AG04449 (cell line): Measurements from ENCODE around the genes NKX1-1 and FGFR3.

- RRBS, result no CpG with 5 or more reads among the region's 23 CpGs
These were observed 594 bp downstream of the SLC26A1 start for GRCh38 chr4:992412-993207.

GRCh38 chr4:1002242-1002686, 9.1 kb upstream of the SLC26A1 start:
- RRBS, result 4% methylated on average over 20 of the region's 43 CpGs

- RRBS, result 5% methylated on average over 6 of the region's 21 CpGs
These were observed 2.5 kb upstream of the FGFRL1 start for GRCh38 chr4:1008887-1009362.

- RRBS, result 22% methylated on average over 1 of the region's 39 CpGs
These were observed 35.2 kb downstream of the FGFRL1 start for GRCh38 chr4:1046514-1047130.

DNA sequence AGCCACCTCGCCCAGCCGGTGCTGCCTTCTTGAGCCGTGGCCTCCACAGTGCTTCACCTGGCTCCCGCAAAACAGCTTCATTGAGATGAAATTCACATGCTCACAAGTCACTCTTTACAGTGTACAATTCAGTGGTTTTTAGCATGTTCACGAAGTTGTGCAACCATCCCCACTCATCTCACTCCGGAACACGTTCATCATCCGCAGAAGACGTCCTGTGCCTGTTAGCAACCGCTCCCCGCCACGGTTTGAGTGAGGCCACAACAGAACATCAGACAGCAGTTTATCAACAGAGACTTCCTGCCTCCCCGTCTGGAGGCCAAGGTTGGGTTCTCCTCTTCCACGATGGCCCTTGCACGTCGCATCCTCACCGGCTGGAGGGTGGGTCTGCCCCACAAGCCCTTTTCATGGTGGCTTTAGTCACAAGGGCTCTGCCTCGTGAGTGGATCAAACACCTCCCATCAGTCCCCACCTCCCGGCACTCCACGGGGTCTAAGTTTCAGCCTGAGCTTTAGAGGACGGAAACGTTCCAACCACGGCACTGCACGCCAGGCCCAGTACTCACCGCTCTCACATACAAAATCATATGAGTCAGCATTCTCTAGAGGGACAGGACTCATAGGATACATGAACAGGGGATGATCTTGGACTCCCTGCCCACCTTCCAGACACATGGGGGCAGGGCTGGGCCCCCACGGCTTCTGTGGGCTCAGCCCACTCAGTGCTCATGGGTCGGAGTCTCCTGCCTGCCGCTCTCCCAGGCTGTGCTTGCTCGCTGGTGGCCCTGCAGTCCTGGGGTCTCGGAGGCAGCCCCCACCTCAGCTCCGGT, 29.7 kb upstream of the SPON2 start:
- RRBS, result 32% methylated on average over 2 of the region's 31 CpGs

DNA sequence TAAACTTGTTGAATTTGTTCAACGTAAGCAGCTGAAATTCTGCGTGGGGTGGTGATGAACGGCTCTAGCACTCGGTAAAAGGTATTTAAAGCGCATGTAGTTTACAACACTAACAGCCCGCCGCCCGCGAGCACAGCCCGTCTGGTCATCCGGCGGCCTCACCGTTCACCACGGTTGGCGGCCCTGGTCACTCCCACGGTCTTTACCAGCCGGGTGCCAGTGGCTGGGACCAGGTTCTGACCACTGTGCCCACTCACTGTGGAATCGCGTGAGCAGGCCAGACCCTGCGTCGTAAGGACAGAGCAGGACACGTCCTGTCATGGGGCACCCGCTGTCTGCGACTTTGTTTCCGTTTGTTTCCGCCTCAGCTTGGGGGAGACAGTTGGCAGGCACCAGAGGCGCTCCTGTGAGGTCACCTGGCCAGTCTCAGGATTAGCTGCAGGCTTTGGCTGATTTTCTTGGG, 36.7 kb upstream of the SPON2 start:
- RRBS, result 91% methylated on average over 3 of the region's 27 CpGs

DNA sequence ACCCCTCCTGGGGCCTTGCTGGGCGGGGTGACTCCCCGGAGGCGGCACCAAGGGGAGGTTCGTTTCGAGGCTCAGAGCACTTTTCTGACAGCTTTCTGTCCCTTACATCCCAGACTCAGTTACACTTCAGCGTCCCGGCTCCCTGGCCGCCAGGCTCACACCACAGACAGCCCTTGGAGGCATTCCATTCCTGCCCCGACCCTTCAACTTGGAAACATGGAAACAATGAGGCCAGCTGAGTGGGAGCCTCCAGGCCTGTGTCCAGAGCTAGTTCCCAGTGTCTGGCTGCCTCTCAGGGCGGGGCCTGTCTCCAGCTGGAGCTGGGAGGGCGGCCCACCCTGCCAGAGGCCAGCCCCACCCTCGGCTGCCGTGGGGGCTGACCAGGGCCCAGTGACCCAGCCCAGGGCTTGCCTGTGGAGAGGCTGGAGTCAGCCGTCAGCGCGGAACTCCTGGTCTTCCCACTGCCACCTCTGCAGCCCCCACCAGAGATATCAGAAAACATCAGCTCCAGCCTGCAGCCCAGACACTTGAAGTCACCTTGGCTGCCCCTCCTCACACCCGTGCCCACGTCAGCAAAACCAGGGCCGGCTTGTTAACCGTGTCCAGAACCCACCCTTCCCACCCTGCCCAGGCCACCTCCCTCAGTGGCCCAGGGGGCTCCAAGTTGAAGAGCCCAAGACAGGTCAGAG, 37.5 kb upstream of the SPON2 start:
- RRBS, result 34% methylated on average over 6 of the region's 20 CpGs

GRCh38 chr4:1238934-1240166, 9.6 kb downstream of the CTBP1 start:
- RRBS, result no CpG with 5 or more reads among the region's 56 CpGs

- RRBS, result 96% methylated on average over 3 of the region's 29 CpGs
These were observed 7.7 kb downstream of the CTBP1 start for GRCh38 chr4:1241229-1241718.

- RRBS, result no CpG with 5 or more reads among the region's 10 CpGs
These were observed 4.6 kb upstream of the CTBP1 start for GRCh38 chr4:1253171-1254298.

- RRBS, result no CpG with 5 or more reads among the region's 20 CpGs
These were observed 16.3 kb upstream of the UVSSA start for GRCh38 chr4:1330598-1331189.

- RRBS, result 3% methylated on average over 24 of the region's 59 CpGs
These were observed at the start of gene NKX1-1 for GRCh38 chr4:1406314-1406688. Gene NKX1-1, minus strand, starts transcription at chr4:1406442.

DNA sequence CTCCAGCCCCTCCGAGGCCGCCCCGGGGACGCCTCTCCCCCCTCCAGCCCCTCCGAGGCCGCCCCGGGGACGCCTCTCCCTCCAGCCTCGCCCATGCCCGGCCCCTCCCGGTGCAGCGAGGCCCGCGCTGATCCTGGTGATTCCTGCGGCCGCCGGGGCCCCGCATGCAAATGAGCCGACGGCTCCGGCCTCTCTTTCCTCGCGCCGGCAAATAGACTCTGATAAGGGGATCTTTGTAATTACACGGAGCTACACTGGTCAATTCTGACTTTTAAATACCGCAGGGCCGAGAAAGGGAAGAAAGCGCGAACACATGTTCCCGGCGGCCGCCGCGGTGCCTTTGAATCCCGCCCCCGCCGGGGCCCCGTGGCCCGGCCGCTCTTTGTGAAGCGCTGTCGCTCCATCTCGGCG, 114.9 kb upstream of the NKX1-1 start:
- RRBS, result 9% methylated on average over 16 of the region's 44 CpGs

- RRBS, result no CpG with 5 or more reads among the region's 8 CpGs
These were observed 8.9 kb upstream of the FAM53A start for GRCh38 chr4:1692691-1693705.

DNA sequence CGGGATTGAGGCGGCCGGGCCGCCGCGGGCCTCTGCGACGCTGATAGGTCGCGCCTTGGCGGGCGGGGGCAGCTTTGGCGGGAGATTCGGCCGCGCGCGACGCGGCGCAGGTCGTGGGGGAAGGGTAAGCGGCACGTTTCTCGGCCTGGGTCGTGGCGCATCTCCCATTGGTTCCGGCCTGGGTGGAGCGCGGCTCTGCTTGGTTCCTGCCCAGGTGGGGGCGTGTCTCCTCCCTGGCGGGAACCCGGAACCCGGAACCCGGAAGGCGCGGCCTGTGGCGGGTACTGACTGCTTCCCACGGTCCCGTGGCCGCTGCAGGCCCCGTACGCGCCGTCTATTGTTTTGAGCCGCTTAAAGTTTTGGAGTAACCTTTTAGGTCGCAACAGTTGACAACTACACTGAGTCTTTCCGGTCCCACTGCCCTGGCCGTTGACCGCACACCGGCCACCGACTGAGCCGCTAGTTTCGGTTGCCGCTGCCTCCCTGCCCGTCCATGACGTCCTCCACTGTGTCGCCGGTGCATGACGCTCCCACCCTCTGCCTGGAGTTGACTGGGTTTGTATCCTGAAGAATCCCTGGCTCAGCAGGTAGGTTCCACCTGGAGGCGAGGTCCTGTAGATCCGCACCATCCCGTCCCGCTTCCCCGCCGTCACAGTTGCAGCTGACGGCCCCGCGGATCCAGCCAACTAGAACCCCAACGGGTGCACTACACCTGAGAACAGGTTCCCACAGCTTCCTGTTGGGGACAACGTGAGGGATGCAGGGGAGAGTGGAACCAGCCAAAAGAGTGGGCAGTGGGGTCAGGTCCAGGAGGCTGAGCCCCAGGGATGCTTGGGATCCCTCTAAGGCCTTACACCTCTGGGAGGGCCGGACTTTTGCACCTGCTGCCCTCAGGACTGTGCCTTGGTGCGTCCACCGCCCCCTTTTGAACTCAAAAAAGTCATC, 732 bp upstream of the SLBP start:
- RRBS, result 3% methylated on average over 18 of the region's 74 CpGs

DNA sequence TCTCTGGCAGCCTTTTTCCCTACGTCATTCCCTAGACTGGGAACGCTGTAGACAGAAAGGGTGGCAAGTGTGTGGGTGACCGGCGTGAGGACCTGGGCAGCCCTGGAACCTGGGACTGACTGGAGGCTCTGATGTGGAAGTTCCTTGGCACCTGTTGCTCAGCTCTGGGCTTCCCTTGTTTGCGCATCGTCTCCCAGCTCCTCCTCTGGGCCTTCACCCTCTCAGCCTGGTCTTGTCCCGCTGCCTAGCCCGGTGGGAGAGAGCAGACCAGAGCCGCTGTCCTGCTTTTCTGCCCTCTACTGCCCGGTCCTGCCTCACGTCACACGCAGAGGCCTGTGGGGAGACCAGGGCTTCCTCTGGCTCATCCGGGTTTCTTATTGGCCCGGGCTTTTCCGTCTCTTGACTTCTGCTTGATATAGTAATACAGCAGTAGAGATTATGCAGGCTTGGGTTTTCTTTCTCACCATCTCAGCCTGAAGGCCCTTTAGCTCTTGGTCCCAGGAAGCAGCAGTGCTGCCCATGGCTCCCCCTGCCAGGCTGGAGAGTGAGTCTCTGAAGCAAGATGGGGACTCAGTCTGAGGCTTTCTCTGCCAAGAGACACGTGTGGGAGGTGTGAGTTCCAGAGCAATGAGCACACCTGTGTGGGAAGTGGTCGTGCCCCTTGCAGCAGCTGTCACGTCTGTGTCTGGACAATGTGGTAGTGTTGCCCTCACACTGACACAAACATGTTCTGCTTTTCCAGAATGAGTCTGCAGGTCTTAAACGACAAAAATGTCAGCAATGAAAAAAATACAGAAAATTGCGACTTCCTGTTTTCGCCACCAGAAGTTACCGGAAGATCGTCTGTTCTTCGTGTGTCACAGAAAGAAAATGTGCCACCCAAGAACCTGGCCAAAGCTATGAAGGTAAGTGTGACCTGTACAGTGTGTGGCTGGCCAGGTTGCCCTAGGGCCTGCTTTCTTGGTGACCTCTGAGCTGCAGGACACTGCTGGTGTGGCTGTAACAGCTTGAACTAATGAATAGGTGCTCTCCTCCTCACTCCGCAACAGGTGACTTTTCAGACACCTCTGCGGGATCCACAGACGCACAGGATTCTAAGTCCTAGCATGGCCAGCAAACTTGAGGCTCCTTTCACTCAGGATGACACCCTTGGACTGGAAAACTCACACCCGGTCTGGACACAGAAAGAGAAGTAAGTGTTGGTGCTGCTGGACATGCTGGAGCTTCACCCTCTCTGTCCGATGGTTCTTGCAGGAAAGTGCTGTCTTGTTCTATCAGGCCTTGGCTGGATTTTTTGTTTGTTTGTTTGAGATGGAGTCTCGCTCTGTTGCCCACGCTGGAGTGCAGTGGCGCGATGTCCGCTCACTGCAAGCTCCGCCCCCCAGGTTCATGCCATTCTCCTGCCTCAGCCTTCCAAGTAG, 1.9 kb downstream of the TACC3 start:
- RRBS, result 56% methylated on average over 6 of the region's 35 CpGs

DNA sequence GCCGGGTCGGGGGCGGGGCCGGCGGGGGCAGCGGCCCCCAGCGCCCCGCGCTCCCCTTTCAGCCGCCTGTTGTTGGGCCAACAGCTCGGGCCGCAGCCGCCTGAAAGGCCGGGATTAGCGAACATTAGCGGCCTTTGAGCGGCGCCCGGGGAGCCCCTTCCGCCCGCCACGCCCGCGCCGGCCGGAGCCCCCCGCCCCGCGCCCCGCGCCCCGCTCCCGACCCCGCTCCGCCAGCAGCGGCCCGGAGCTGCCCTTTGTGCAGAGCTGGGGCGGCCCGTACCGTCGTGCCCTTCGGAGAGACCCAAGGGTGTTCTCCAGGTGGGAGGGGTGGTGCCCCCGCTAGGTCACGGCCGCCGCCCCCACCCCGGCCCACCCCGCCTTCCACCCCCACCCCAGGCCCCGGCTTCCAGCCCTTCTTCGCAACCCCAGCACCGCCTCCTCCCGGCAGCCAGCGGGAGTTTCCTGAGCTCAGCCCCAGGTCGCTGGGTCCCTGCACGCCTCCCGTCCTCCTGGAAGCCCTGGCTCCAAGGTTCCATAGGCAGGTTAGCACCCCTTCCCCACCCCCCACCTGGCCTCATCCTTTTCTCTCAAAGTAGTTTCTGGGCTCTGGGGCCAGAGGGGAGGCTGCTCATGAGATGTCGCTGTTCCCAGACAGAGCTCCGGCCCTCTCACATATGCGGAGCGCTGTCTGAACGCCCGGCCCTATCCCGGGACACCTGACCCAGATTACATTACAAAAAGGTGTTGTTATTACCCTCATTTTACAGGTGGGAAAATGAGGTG, 25.3 kb upstream of the FGFR3 start:
- RRBS, result 7% methylated on average over 33 of the region's 63 CpGs

GRCh38 chr4:1792470-1793402, at the start of gene FGFR3:
Gene FGFR3, plus strand, starts transcription at chr4:1793293.
- RRBS, result 6% methylated on average over 17 of the region's 100 CpGs

- RRBS, result 8% methylated on average over 39 of the region's 92 CpGs
These were observed 1.9 kb downstream of the FGFR3 start for GRCh38 chr4:1794817-1795648.

DNA sequence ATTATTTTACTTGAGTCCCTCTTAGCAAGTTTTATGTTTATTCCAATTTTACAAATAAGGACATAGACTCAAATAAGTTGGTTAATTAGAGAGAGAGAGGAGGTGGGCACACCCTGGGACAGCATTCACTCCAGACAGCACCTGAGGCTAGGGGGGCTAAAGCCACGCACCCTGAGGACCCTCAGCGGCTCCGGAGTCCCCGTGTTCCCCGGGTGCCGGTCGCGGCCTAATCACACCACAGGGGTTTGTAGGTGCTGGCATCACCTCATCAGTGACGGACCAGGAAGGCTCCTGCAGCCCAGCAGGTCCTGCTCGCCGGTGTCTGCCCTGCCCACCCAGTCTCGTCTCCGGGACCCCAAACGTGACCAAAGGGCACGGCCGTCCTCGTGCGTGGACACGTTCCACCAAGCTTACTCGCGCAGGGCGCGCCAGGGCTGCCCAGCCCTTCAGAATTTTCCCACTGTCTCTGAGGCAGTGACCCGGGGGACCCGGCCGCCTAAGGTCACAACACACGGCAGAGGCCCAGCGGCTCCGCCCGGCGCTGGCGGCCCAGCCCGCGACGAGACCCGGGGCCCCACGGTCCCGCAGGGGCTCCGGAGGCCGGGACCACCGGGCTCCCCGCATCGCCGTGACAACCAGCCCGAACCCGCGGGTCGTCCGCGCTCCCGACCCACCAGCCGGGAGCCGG, 658 bp downstream of the LETM1 start:
- RRBS, result 5% methylated on average over 21 of the region's 53 CpGs